Mesothelial cell of epicardium (in vitro differentiated cells): ENCODE measurements around a stretch of chr4.

GRCh38 chr4:165215137-165215650 lies 7.8 kb downstream of the KLHL2 start:
- PRO-cap: no peak

DNA sequence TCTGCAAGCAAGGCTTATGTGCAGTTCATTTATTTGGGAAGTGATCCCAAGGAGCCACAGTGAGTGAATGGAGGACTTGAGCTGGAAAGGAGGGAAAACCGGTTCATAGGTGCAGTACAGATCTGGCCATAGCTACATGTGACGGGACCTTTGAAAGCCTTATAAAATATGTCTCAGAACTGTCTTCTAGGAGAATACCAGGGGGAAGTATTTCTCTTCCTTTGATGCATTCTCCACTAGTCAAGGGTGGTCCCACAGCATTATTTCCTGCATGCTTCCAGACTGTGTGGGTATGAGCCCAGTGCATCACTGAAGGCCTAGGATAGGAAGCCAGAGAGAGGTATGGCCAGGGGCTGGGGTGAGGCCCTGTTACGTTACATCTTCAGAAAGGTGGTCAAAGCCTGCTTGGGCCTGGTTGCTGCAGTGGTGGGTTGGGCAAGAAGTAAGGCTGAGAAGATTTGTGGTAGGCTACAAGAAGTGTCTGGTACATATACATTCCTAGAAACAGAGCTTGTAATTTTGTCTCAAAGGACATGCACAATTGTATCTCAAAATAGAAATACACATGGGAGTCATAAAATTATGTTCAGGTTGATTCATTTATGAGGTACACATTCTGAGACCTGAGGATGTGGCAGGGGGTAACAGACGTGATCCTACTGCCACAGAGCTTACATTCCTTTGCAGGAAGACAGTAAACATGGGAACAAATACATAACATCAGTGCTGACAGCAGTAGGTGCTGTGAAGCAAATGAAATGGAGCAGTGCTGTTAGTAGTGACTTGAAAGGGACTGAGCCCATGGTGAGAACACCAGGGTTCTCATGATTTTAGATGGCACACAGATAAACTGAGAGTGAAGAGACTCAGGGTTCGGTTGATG lies 22.1 kb downstream of the GK3 start:
- PRO-cap: no peak

- PRO-cap: no peak
Observed at GRCh38 chr4:165332009-165332875, 4.8 kb downstream of the MSMO1 start.

DNA sequence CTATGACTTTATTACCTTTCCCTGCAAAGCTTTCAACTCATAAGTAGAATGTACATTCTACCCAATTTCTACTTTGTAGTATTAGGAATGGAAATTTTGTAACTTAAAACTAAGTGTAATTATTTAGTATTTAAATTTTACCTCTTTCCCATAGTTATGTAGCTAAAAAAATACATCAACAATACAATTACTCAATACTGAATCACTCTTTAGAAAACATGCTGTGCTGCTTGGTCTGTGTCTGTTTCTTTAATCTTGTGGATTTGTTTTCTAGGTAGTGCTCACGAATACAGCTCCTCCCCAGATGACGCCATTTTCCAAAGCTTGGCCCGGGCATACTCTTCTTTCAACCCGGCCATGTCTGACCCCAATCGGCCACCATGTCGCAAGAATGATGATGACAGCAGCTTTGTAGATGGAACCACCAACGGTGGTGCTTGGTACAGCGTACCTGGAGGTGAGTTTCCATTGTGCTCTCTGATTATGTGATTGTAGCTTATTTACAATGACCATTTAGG lies 105.4 kb downstream of the CPE start:
- PRO-cap: no peak

GRCh38 chr4:166045346-166045660 lies 172.3 kb downstream of the TLL1 start:
- PRO-cap: no peak

GRCh38 chr4:166093051-166093396 lies 220.0 kb downstream of the TLL1 start:
- PRO-cap: no peak

DNA sequence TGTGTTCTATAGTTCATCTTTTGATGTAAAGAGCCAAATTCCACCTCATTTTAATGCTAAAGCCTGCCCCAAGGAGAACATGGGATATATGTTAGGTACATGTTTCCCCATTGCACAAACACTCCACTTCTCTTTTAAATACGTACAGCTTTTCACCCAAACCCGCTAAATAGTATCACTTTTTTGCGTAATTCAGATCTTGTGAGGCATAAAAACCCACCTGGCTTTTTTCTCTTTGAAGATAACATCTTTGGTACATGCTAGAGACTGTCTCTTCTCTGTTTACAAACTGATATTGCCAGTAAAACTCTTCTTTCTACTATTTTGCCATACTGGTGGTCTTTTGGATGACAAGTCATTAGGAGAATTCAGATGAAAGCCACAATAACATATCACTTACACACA lies 608.4 kb downstream of the TLL1 start:
- PRO-cap: no peak

GRCh38 chr4:168540906-168541426 lies 44.1 kb downstream of the PALLD start:
- PRO-cap: no peak

DNA sequence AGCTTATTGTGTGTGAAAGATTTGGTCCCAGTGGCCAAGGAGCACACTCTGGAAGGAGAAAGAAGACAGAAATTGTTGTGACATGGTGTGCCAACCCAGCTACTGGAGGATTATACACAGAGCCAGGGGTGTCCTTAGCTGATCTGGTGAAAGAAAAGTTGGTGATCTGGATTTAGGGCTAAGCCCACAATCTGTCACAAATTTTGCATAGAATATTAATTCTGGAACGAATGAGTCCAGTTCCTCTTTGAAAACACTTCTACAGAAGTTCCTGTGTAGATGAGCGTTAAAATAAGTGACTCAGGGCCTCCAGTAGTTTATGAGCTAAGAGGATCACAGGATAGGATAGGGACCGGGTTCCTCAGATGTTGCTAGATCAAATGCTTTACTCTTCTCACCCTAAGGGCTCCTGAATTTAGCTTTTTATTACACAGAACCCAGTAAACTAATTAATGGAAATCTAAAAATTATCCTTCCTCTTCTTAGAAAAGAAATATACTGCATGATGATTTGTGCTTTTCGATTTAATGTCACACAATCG lies 179.0 kb downstream of the CBR4 start:
- PRO-cap: no peak

- PRO-cap: no peak
Observed at GRCh38 chr4:168924255-168924620, 85.8 kb downstream of the CBR4 start.

GRCh38 chr4:169062509-169063070 lies 52.5 kb upstream of the CBR4 start:
- PRO-cap: no peak

DNA sequence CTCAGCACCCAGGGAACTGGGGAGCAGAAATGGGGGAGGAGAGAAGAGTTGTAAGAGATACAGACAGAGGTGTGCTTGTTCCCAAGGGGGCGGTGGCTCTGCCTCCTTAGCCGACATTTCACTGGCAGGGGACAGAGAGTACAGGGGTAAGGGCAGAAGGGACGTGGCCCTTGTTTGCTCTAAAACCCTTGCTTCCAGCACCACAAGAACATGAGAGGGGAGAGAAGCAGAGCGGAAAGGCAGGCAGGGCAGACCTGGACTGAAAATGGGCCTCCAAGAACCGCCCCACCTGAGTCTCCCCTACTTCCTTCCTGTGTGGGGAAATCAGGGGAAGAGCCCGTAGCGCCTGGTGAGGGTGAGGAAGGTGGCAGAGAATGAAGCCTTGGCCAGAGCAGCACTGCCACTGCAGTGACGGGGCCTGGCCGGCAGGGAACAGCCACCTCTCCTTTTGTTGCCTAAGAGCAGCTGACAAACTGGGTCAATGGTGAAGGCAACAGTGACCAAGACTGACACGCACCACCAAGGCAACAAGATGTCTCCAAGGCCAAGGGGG lies 58.2 kb upstream of the CBR4 start:
- PRO-cap: no peak

DNA sequence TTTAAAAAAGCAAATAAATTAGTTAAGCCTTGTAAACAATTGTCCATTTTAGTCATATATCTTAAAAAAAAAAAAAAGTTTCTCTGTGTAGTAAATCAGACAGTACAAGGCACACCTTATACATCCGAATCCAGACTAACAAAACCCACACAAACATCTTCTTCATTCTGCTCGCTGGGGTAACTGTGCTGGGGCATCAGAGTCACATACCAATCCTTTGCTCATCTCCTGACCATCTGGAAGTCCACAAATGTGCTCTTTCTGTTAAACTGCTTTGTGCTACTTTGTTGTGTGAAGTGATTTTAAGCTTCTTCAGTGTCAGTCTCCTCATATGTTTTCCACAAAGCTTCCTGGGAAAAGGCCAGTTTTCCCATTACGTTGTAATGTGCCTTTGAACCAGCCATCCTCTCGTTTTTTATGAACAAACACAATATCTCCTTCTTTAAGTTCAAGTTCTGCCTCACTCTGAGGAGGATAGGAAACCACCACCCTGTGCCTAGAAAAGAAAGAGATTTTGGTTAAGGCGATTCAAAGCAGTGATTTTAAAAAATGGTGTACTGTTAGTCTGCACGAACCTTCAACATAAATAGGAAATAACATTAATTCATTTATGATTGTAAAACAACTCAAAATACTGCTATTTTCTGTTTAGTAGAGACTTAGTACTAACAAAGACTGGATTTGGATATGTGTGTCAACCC lies 86.3 kb upstream of the CBR4 start:
- PRO-cap: no peak

- PRO-cap: no peak
Observed at GRCh38 chr4:169131476-169131922, 121.4 kb upstream of the CBR4 start.

DNA sequence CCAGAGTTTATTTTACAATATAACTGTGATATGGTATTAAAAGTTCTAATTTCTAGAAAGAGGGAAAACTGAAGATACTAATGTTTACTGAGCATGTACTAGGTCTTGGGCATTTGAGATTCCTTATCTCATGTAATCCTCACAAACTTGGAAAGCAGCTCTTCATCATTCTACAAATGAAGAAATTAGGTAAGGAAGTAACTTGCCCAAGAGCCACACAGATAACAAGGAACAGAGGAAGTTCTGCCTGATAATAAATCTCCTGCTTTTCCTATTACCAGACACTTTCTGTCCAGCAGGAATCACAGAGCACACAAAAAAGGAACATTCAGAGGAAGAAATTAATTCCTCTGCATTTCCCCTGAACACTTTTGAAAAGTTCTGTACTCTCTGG lies 13.9 kb downstream of the SH3RF1 start:
- PRO-cap: no peak

DNA sequence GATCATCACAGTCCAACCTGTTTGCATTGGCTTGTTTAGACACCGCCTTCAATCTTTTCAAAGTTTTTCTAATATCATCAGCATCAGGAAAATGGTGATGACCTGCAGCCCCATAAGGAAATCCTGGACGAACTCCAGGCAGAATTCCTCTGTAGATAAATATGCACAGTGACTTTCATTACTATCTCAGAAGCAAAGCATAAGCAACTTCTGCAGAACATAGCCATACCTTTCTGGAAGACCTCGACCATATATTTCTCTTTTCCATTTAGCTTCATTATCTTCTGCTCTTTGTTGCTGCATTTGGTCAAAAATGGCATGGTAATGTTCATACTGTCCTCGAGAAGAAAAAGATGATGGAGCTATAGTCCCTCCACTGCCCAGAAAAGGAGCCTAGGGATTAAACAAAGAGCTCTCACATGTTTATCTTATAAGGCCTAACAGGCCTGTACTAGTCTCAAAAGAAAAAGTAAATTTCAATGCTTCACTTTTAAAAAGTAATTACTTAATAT lies 56.6 kb downstream of the NEK1 start:
- PRO-cap: no peak

DNA sequence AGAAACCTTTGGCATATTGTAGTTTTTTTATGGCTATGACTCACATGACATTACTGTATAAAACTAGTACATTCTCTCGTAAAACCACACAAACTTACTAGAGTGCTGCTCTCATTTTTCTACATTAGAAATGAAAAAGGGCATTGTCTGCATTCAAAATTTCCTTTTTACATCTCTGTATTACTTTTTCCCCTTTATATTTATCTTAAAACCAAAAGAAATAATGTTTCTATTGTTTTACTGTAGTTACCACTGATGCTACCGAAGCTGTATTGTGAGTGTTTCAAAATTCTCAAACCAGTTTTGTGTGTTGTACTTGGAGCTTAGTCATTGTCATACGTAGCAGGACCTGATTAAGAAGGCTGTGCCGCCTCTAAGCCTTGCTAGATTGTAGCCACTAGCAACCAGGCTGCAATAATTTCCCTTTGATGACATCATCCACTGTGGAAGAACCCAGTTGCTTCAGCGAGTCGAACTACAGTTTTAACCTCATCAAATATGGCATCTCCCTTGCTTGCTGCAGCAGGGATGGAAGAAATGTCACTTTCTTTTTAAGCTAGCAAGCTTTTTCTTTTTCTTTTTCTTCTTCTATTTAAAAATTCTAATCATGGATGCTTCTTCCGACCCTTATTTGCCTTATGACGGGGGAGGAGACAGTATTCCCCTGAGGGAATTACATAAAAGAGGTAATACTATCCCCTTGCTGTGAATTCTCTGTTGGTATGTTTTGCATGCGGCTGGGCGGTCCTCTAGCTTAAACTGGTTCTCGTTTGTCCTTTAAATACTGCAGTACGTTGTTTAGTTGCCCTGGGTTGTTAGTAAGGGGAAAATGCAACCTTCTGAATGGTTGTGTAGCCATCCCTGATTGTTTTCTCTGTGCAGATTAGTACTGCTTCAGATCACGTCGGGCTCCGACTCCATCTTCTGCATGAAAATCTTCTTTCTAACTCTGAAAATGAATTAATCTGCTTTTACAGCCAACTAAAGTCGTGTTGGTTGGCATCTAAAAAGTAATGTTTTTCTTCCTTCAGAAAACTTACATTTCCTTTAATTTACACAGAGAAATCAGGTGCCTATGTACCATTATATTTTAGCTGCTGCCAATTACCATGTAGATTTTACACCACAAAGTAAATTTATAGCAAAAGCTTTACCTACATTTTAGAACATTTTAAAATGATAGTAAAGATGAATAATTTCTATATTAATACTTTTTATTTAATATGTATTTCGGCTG lies 39.8 kb downstream of the CLCN3 start:
- PRO-cap: bidirectional peak, plus-strand start at position 473 of the sequence, minus-strand start at position 276 of the sequence; bidirectional peak, plus-strand start at position 808 of the sequence, minus-strand start at position 751 of the sequence

- PRO-cap: no peak
Observed at GRCh38 chr4:169942636-169942872, 83.6 kb downstream of the MFAP3L start.

- PRO-cap: no peak
Observed at GRCh38 chr4:171197257-171197569, 616.0 kb upstream of the GALNTL6 start.

- PRO-cap: no peak
Observed at GRCh38 chr4:171812323-171813148, 668 bp upstream of the GALNTL6 start.